Measurements from ENCODE around the genes SHTN1, FAM204A and CACUL1.

GRCh38 chr10:114874773-114875395 lies 53.3 kb downstream of the FHIP2A start:
- PRO-cap = unidirectional peak, plus-strand start at chr10:114875142

- PRO-cap = no peak
These were observed 29.0 kb downstream of the TRUB1 start for GRCh38 chr10:114966920-114967504.

DNA sequence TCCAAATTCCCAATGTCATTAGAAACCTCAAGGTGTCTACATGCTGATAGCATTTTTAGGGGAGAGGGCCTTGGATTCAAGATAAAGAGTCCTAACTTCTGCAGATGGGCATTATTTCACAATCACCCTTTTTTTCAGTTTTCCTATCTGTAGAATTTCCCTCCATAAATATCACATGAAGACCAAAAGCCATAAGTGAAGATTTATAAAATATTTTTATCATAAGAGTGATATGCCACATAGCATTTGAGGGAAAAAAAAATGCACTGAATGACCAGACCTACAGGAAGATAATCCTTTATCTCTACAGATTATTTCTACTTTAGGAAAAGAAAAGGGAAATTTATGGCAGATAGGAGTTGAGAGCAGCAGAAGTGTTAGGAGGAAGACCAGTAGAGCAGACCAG lies 444.1 kb downstream of the GFRA1 start:
- PRO-cap = no peak

GRCh38 chr10:116209266-116209519 lies 63.8 kb downstream of the GFRA1 start:
- PRO-cap = no peak

GRCh38 chr10:116608954-116609254 lies 18.1 kb downstream of the PNLIPRP1 start:
- PRO-cap = no peak

DNA sequence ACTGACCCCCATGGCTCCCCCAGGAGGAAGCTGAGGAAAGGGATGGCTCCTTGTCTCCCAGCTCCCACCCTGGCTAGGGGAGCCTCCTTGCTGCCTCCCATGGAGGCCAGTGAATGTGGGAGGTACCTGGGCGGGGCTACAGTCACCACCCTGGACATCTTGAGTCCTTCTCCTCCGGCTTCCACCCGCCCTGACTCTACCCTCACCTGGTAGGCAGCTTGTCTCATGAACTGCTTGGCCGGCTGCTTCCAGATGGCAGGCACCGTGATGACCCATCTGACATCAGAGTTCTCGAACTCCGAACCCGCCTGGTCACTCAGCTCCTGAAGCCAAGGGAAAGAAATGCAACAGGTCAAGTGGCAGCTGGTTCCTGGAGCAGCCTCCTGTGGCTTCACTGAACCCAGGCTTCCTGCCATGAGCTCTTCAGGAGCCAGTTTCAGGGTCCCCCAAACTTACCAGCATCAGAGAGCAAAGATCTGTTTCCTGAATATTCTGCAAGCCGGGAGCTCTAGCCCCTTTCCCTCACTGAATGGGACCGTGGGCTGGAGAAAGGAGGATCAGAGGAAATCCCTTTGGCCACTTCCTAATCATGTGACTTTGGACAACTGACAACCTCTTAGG lies 22.5 kb upstream of the C10orf82 start:
- PRO-cap = no peak

DNA sequence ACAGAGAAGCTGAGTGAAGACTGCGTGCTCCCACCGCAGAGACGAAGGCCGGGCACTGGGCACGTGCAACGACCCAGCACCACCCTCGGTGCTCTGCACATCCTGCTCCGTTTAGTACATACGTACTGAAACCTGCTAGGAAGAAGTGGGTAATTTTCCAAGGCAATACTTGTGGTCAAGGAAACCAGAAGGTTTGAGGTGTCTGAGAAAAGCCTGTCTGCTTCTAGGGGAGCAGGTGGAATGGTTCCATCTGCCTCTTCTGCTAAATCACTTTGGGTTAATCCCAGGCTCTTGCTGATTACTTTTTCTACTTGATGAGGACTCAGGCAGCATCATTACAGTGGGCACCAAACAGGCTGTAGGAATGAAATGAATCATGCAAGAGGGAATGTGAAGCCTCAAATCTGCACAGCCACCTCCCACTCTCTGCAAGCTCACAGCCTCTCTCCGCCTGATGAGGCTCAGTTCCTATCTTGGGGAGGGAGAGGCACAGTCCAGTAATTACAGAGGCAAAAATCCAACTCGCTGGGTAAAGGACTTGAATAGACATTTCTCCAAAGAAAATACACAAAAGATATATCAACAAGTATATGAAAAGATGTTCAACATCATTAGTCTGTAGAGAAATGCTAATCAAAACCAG lies 34.1 kb downstream of the HSPA12A start:
- PRO-cap = no peak

- PRO-cap = bidirectional peak, plus-strand start at chr10:117005319, minus-strand start at chr10:117005284
These were observed at the start of gene SHTN1 for GRCh38 chr10:117004969-117005513. Gene SHTN1, minus strand, starts transcription at chr10:117005187.

GRCh38 chr10:117162733-117163573 lies 24.9 kb upstream of the VAX1 start:
- PRO-cap = no peak

GRCh38 chr10:117309317-117309909 lies 65.8 kb downstream of the PDZD8 start:
- PRO-cap = no peak

- PRO-cap = no peak
These were observed 526 bp upstream of the RAB11FIP2 start for GRCh38 chr10:118047176-118047757.

DNA sequence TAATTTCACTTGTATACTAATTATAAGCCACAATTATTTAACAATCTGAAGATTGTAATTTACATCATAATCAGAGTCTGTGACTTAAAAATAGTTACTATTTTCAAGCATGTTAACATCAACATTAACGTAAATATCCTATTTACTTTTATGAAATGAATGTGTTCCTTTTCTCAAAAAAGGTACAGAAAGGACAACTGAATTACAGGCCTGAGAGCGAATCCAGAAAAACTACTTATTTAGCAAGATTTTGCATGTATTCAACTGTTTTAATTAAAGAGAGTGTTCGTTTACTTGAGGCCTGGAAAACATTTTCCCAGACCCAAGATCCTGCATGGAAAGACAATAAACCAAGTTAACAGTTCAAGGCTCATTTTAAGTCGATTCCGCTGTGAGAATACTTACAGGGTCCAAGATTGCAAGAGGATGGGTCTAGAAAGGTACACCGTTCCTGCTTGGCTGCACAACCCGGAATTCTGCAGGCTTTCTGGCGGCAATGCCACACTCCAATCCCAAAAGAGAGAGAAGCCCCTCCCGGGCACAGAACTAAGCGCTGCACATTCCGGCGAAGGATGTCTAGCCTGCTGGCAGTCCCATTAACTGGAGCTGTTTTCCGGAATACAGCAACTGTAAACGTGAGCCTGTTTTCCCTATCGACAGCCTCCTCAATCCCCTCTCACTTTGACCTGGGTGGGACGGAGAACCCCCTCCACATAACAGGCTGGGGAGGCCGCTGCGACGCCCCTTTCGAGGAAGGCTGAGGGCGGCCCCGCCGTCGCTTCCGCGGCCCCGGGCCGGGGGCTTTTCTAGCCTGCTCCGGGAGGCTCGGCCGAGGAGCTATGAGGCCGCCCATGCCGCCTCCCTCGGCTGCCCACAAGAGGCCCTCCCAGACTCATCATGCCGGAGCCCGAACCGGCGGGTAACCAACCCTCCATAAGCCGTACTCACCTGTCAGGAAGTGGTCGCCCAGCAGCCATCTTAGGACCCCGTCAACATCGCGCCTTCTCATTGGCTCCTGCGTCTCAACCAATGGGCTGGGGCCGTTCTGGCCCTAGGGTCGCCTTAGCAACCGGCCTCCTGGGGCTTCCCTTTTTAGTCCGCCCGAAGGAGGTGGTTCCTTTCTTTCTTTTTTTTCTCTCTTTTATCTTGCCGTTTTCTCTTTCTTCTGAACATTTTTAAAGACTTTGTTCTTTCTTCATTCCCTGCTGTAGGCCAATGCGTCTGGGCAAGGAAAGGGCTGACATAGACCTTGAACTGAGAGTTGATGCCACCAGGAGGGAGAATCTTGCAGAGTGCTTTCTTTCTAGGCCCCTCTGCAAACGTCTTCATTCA lies at the start of gene FAM204A:
Gene FAM204A, minus strand, starts transcription at position 1,003 of the 1,332 bp plus-strand sequence.
- PRO-cap = unidirectional peak, plus-strand start at position 558 of the sequence; unidirectional peak, minus-strand start at position 999 of the sequence

GRCh38 chr10:118459631-118460035 lies 117.5 kb upstream of the FAM204A start:
- PRO-cap = no peak

- PRO-cap = no peak
These were observed 76.8 kb upstream of the PRLHR start for GRCh38 chr10:118672064-118672788.

DNA sequence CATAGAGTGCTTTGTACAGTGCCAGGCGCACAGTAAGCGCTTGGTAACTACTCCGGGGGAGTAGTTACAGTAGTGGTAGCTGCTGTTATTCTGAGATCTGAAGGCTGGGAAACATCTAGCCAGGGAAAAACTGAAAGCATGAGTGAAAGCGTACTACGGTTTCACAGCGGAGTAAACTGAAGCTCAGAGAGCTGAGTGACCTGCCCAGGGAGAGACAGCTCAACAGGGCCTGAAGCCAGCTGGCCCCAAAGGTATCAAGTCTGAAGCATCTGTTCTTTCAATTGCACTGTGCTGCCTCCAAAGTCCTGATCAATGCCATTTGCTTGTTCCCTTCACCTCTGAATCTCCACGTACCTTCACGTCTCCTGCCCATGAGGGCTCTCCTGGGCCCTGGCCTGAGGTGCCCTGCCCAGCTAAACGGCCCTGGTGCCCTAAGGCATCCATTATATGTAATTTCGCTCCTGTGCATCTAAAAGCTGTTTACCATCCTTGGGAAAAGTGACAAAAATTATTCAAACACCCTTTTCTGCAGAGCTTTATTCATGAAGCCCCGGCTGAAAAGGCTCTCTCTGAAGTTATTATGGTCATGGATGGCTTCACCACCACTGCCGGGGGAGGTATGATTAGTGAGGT lies 78.0 kb upstream of the PRLHR start:
- PRO-cap = no peak

GRCh38 chr10:118754620-118755643 lies at the start of gene CACUL1:
Gene CACUL1, minus strand, starts transcription at chr10:118754970.
- PRO-cap = bidirectional peak, plus-strand start at chr10:118755346, minus-strand start at chr10:118754970

- PRO-cap = no peak
These were observed 85.2 kb upstream of the CACUL1 start for GRCh38 chr10:118840004-118840393.

DNA sequence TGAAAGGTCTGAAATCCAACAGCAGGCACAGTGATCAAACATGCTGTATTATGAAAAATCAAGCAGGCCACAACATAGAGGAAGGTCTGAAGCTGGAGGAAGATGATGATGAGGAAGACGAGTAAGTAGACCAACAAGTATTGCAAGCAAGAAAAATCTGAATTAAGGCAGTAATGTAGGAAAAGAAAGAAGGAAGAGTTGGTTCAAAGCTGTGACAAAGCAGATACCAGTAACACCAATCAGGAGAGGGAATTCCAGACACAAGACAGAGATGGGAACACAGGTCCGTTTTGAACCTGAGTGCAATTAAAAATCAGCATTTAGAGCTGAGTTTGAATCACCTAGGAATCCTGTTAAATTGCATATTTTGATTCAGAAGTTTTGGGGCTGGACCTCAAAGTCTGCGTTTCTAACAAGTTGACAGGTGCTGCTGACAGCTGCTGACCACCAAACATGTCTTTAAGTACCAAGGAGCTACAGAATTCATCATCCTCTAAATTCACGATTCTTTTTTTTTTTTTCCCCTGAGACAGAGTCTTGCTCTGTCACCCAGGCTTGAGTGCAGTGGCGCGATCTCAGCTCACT lies 18.7 kb downstream of the NANOS1 start:
- PRO-cap = no peak

DNA sequence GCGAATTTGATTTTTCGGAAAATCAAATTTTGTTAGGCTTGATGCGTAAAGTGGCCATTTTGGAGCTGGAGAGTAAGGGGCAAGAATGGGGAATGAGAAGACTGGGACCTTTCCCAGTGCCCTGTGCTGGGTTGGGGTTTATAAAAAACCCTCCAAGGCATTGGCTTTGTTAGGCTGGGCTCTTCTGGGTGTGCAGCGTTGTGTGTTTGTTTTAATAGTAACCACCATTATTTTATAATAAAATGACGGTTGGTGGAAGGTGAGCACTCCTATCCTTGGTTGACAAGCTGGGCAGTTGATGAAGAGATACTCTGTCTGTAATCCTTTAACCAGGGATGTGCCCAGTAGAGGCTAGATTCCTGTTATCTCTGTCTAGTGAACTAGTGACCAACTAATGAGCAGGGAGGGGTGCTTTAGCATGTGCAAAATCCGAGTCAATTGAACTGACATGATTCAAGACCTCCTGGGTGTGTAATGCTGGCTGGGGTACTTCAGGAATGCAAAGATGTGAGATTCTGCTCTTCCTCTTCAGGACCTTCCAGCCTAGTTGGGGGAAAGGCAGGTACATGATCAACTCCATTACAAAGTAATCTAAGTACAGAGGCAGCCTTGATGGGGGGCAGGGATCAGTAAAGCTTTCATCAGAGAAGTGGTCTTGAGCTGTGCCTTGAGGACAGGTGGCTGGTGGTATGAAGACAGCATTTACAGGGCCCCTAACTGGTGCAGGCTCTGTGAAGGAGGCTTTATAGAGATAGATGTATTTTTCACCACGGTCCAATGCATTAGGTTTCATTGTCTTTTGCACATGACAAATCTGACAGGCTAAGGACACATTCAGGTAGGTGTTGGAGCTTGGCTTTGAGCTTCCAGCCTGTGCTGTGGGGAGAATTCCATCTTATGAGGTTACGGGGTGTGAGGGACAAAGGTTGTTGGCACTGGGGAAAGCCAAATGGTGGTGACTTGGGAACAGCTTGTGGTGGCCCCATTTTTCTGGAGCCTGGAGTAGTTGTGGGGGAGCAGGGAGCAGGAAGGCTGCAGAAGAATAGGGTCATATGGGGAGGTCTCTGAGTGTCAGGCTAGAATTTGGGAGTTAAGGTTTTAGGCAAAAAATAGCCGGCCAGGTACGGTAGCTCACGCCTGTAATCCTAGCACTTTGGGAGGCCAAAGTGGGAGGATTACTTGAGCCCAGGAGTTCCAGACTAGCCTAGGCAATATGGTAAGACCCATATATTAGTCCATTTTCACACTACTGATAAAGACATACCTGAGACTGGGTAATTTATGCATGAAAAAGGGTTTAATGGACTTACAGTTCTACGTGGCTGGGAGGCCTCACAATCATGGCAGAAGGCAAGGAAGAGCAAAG lies 22.2 kb downstream of the GRK5 start:
- PRO-cap = no peak

DNA sequence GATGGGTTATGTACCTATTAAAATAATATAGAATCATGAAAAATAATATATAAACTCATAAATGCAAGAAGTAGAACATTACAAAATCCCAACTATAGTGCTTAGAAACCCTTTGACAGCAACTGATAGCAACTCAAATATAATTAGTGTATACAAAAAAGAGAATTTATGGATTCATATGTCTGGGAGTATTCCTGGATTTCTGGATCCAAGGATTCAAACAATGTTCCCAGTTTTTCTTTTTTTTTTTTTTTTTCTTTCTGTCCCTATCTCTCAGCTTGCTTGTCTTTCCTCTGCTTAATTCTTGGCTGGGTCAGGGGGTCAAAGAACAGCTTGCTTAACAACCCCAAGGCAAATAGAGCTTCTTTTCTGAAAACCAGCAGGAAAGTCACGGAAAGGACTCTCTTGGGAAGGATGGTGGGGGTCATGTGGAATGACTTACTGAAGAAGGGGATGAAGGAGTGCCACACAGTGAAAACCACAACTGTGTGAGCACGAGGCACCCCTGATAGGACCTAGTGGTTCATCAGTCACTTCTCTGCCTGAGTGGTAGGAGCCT lies 36.0 kb downstream of the GRK5 start:
- PRO-cap = no peak

All from osteocyte (in vitro differentiated cells).